Zone of skin (tissue), 1 donor: ENCODE measurements around a stretch of chr2.

DNA sequence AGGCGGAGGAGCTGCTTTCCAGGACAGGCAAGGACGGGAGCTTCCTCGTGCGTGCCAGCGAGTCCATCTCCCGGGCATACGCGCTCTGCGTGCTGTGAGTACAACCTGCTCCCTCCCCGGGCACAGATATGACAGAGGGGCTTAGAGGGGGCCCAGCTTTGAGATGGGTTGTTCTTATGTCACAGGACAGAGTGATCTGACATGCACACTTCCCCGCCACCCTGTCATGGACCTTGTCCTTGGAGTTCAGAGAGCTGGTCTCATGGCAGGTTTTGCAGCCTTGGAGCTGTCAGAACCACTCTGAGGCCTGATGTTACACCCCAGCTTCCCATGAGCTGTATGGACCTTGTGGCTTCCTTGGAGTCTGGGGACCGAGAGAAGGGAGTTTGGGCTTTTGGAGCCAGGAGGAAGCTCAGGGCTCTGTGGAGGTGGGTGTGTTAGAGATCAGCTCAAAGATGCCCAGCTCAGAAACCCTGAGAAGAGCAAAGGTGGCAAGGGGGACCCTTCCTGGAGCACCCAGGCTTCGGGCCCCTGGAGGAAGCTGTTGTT lies 451 bp downstream of the INPP5D start:
- RRBS: 93% methylated on average over 2 of the region's 13 CpGs

GRCh38 chr2:233061068-233061856 lies 1.1 kb downstream of the INPP5D start:
- RRBS: no CpG with 5 or more reads among the region's 12 CpGs

GRCh38 chr2:233088913-233089360 lies 28.8 kb downstream of the INPP5D start:
- RRBS: no CpG with 5 or more reads among the region's 10 CpGs

DNA sequence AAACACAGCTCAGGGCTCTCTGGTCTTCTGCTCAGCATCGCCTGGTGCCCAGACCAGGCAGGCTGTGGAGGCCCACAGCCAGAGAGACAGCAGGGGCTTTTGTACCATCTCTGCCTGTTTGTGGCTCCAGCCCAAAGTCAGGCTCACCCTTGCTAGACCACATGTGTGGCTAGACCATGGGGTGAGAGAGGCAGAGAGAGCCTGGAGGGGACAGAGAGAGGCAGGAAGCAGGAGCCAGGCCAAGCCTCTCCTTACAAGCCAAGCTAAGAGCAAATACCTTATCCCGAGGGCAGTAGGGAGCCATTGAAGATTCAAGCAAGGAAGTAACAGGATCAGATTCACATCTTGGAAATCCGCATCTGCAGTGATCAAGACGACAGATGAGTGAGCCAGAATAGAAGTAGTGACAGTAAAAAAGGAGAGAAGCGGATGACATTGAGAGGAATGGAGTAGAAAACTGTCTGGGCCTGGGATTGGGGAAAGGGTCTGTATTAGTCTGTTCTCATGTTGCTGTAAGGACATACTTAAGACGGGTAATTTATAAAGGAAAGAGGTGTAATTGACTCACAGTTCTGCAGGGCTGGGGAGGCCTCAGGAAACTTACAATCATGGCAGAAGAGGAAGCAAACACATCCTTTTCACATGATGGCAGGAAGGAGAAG lies 60.8 kb upstream of the ATG16L1 start:
- RRBS: no CpG with 5 or more reads among the region's 6 CpGs

DNA sequence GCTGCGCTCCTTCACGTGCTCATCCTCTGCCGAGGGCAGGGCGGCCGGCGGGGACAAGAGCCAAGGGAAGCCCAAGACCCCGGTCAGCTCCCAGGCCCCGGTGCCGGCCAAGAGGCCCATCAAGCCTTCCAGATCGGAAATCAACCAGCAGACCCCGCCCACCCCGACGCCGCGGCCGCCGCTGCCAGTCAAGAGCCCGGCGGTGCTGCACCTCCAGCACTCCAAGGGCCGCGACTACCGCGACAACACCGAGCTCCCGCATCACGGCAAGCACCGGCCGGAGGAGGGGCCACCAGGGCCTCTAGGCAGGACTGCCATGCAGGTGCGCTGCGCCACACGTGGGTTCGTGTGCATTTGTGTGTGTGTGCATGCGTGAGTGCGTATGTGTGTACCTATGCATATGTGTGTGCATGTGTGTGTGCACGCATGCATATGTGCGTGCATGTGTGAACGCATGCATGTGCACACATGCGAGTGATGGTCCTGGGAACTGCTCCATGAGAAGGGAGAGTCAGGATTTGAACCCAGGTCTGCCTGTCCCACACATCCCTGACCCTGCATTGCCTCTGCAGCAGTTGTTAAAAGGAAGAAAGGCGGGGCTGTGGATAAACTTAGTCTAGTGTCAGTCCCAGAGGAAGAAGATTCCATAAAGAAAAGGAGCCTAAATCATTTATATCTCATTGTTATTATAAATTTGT lies 46.9 kb upstream of the ATG16L1 start:
- RRBS: 73% methylated on average over 22 of the region's 39 CpGs

DNA sequence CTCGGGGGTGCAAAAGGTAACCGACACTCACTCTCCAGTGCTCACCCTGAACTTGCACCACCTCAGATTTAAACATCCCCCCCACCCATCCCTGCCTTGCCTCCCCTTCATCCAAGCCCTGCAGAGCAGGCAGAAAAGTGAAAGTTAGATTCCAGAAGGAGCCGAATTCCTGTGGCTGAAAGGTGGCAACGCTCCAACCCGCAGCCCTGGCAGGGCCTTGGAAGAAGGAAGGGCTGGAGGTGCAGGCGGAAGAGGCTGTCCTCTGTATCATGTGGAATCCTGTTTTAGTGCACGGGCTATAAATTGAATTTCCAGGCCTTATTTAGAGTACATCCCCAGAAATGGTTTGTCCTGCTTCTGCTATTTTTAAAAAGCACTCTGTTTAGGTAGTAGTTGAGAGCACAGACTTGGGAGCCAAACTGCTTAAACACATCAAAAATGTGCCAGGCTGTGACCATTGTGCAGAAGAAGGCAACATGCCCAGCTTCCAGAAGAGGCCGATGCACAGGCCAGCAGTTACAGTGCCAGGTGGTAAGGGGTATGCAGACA lies 40.2 kb upstream of the ATG16L1 start:
- RRBS: no CpG with 5 or more reads among the region's 8 CpGs

DNA sequence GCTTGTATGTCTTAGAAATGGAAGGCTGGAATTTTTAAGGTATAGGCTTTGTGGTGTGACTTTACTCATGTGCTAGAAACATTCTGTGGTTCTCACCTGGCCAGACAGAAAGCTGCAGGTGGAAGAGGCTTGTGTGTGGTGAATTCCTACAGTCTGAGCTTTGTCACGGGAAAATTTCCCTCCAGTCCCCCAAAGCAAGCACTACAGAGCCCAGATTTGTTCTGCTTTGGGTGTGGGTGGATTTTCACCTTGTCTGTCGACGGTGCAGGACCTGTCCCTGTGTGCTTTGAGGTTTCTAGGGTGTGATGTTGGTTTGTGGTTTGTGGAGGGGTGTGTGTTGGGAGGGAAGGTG lies 65.2 kb downstream of the DGKD start:
- RRBS: no CpG with 5 or more reads among the region's 3 CpGs

DNA sequence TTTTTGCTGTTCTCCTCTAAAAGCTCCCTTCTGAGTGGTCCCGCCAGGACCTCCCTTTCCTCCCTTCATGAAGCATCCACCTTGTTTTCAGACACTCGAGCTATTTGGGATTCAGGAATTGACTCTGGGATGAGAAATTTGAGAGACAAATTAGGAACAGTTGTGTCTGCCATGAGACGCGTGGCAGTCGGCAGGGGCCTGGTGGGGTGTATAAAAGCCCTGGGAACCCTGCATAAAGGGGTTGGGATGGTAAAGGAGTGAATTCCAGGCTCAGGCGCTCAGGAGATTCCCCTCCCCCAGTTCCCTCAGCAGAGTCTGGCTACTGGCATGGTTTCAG lies 65.6 kb downstream of the DGKD start:
- RRBS: no CpG with 5 or more reads among the region's 6 CpGs

DNA sequence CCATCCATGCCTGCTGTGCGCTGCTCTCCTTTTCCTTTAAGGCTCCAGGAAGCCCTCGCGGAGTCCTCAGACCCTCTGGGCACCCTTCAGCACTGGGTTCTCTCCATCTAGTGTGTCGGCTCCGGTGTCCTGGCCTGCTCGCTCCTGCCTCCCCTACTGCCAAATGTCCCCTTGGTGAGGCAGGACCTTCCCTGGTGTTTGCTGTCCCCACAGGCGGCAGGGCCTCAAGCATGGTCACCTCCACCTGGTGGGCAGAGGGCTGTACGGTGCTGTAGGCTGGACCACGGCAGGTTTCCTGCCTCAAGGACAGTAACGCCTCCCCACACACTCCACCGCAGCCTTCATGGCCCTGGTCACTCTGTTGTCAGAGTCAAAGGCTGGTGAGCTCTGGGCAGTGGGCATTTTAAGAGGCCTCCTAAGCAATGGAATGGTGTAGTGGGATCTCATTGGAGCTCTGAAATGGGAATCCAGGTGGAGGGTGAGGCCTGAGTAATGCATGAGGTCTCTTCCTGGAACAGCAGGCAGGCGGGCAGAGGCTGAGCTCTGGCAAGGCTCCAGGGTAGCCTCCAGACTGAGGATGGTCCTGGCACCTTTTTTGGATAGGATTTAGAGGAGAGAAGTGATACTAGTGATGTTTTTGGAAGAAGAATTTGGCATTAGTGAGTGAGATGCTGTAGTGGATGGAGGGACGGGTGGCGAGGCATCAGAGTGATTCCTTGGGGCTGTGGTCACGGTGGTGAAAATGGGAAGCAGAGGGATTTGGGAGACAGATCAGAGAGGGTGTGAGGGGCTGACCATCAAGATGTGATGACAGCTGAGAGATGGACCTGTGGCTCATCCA lies 90.5 kb downstream of the DGKD start:
- RRBS: no CpG with 5 or more reads among the region's 15 CpGs

DNA sequence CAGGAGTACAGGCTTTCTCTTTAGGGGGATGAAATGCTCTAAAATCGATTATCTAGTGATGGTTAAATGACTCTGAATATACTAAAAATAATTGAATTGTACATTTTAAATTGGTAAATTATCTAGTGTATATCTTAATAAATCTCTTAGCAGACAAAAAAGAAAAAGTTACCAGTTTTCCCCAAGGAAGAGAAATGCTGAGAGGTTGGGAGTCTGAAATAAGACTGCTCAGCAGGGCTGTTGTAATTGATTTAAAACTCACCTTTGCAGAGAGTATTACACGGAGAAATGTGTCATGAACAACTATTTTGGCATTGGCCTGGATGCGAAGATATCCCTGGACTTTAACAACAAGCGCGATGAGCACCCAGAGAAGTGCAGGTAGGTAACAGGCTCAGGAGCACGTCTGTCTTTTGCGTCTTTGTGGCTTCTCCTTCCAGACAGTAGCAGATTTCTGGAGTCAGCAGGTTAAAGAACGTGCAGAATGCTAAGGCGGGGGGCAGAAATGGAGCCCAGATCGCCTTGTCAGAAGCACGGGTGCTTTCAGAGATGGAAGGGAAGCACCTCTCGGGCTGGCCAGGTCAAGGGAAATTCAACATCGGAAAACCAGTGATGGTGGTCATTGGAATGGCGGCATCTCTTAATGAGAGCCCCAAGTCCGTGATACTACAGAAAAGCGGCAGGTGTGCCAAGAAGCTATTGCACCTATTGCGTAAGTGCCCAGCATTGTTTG lies 100.4 kb downstream of the DGKD start:
- RRBS: no CpG with 5 or more reads among the region's 17 CpGs

DNA sequence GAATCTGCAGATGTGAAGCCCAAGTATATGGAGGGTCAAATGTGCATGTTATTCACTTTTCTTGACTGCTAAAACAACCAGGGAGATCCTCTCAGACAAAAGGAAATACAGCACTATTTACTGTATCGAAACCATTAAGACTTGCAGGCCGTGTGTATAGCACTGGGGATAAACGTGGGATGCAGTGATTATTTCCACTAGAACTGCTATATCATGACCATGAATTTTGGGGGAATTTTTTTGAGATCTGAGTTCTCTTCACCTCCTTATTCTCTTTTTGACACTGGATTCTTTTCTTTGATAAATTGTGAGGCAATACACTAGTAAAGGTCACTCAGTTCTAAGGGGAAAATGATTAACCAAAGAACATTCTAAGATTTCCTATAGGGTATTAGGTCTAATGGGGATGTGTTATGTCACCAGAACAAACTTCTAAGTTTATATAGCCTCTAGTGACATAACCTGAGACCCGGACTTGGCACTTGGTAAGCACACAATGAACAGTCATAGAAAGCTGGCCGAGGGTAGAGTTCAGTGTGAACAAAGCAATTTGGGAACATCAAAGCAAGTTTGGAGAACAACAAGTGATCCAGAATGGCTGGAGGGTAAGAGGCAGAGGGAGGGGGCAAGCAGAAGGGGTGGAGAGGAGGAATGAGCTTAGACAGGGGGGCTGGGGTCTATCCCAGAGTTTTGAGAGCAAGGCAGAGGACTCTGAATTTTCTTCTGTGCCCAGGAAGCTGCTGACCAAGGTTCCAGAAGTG lies 14.8 kb upstream of the UGT1A1 start:
- RRBS: no CpG with 5 or more reads among the region's 5 CpGs

DNA sequence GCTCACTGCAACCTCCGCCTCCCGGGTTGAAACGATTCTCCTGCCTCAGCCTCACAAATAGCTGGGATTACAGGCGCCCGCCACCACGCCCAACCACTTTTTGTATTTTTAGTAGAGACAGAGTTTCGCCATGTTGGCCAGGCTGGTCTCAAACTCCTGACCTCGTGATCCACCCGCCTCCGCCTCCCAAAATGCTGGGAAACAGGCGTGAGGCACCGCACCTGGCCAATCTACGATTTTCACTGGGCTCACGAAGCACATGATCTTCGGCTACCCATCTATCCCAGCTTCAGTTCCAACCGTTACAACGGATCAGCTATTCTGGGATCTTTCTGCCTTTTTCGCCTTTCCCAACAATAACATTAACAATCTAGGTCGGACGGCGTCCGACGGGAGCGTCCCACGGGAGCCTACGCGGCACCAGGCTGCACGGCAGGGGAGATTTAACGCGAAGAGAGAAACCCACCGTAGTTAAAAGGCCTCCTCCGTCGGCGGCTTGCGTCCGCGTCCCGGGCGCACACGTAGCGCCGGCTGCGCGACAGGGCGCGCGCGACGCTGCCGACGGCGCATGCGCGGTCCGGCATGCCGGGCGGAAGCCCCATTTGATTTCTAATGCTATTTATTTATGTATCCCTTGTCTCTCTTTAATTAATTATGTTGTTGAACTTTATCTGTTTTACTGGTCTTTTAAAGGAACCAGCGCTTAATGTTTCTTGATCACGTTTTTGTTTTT lies 13.7 kb upstream of the HJURP start:
- RRBS: 6% methylated on average over 14 of the region's 59 CpGs

DNA sequence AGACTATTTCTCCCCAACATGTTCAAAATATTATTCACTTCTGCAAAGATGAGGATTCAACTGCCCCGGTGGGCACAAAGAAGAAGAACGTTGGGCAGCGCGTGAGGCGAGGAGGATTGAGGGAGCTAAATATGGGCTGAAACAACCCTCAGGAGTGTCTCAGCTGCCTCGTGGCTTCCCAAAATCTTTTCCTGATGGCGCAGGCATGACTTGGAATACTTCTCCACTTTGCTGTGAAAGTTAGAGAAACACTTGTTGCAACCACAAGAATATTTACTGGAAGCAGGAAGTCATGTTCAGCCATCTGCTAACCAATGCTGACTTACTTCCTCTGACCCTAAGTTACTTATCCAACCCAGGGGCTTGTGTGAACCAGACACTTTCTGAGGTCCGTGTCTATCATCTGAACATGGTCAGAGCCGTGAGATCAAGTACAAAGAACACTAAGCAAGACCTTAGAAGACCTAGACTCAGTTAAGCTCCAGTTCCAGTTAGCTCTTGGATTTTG lies 148.8 kb downstream of the ARL4C start:
- RRBS: 86% methylated on average over 1 of the region's 9 CpGs

GRCh38 chr2:234425831-234426578 lies 70.9 kb downstream of the ARL4C start:
- RRBS: no CpG with 5 or more reads among the region's 7 CpGs

GRCh38 chr2:234446226-234446781 lies 50.6 kb downstream of the ARL4C start:
- RRBS: 13% methylated on average over 2 of the region's 10 CpGs

DNA sequence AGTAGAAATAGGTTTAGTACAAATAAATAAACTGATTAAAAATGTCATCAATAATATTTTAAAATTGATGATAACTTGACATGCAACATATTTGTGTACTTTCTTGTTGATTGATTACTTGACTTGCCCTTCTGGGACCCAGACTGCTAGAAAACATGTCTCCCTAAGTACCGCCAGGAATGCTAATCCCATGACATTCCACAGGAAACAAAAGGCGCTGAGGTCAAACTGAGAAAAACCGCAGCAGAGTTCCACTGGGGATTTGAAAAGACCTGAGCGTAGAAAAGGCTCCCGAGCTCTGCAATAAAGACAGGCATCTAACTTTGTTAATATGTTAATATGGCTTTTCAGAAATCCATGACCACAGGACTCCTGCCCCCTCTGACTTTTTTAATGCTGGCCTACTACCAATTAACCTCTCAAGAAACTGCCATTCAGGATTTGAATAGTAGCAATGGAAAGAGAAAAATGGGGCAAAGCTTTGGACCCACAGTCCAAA lies 47.7 kb downstream of the ARL4C start:
- RRBS: no CpG with 5 or more reads among the region's 5 CpGs

- RRBS: no CpG with 5 or more reads among the region's 5 CpGs
Observed at GRCh38 chr2:234462009-234462288, 34.9 kb downstream of the ARL4C start.

GRCh38 chr2:234488875-234489648 lies 7.8 kb downstream of the ARL4C start:
- RRBS: no CpG with 5 or more reads among the region's 15 CpGs

GRCh38 chr2:234493127-234493528 lies 3.8 kb downstream of the ARL4C start:
- RRBS: no CpG with 5 or more reads among the region's 4 CpGs

- RRBS: no CpG with 5 or more reads among the region's 6 CpGs
Observed at GRCh38 chr2:234847091-234847546, 104.7 kb upstream of the SH3BP4 start.